Left ventricle myocardium (tissue), 1 donor: Measurements from ENCODE around the genes IL20RA and PERP.

- PRO-cap = no peak
Observed at GRCh38 chr6:136267935-136268786, 18.1 kb upstream of the MTFR2 start.

GRCh38 chr6:136324928-136325658 is 35.4 kb upstream of the BCLAF1 start:
- PRO-cap = unidirectional peak, minus-strand start at chr6:136325167

DNA sequence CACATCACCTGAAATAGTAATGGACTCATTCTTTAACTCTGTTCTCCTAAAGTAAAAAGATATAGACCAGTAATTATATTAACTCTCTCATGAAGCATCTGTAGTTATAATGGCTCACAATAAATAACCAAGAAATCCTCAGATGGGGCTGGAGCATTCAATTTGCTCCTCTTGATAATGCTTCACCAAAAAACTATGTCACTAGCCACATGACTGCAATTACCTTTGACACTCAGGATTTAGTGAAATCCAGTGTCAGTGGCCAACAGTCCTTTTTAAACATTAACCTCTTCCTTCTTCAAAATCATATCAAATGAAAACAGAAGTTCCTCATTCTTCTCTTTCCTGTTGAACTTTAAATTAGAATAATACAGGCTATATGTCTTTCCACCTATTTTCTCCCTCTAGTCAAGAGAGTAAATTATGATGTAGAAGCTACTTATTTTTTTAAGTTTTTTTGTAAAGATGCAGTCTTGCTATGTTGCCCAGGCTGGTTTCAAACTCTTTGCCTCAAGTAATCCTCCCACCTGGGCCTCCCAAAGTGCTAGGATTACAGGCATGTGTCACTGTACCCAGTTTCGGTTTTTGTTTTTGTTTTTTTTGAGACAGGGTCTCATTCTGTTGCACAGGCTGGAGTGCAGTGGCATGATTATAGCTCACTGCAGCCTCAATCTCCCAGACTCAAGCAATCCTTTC is 41.1 kb downstream of the MAP7 start:
- PRO-cap = no peak

- PRO-cap = no peak
Observed at GRCh38 chr6:136544450-136545177, 5.6 kb downstream of the MAP7 start.

DNA sequence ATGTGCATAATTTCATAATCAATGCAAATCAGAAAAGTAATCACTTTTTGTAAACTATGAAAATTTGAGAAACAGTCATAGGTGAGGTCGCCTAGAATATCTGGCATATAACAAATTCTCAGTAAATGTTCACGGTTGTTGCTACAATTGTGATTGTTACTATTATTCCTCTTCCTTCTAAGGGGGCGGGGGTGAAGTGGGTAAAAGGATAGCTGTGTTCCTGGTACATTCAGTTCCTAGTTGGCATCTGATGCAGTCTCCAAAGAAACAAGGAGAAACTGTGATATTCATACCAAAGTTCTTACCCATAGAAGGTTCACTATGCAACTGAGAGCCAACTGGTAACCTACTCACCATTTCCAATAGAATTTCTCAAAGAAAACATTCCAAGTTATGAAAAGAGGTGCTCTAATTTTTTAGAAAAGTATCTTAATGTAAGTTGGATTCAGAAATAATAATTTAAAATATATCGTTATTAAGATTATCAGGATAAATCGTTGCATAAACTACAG is 13.2 kb upstream of the MAP7 start:
- PRO-cap = no peak

GRCh38 chr6:136751551-136752156 is 40.6 kb downstream of the MAP3K5 start:
- PRO-cap = no peak

- PRO-cap = no peak
Observed at GRCh38 chr6:136761419-136762694, 30.4 kb downstream of the MAP3K5 start.

- PRO-cap = no peak
Observed at GRCh38 chr6:137041867-137042740, 2.7 kb downstream of the IL20RA start.

GRCh38 chr6:137044829-137045460 is at the start of gene IL20RA:
IL20RA (minus strand) TSS chr6:137044965.
- PRO-cap = unidirectional peak, minus-strand start at chr6:137044965

GRCh38 chr6:137234062-137234460 is 14.9 kb upstream of the IFNGR1 start:
- PRO-cap = bidirectional peak, plus-strand start at chr6:137234181, minus-strand start at chr6:137233956

- PRO-cap = no peak
Observed at GRCh38 chr6:137414740-137414962, 79.5 kb downstream of the OLIG3 start.

- PRO-cap = no peak
Observed at GRCh38 chr6:137722680-137723018, 144.4 kb upstream of the TNFAIP3 start.

DNA sequence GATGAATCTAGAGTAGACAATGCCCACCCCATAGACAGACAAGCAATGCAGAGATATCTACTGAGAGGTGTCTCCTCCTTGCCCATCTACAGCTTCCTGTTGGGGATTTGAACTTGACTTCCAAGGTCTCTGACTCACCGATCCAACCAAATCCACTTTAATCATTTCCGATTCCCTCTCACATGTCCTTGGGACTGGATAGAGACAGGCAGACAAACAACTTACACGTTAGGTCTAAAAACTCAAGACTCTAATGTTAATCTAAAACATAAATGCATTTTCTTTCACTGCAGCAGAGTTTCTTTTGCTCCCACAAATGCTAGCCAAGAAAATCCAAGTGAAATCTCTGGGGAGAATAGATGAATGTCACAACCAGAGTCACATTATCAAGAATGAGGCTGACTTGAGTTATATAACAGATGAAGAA is 75.5 kb upstream of the TNFAIP3 start:
- PRO-cap = no peak

DNA sequence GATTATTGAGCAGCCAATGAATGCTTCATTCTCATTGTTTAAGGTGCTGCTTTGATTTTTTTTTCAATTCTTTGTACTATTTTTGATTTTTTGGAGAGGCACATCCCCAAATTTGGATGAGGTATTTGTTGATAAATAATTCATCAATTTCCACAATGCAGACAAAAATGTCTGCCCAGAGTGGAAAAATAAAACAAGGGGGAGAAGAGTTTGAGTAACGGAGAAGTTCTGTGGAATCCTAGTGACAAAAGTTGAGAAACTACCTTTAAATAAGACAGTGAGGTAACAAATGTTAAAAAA is 1.3 kb downstream of the TNFAIP3 start:
- PRO-cap = no peak

GRCh38 chr6:137868706-137869649 is 1.9 kb downstream of the TNFAIP3 start:
- PRO-cap = no peak

DNA sequence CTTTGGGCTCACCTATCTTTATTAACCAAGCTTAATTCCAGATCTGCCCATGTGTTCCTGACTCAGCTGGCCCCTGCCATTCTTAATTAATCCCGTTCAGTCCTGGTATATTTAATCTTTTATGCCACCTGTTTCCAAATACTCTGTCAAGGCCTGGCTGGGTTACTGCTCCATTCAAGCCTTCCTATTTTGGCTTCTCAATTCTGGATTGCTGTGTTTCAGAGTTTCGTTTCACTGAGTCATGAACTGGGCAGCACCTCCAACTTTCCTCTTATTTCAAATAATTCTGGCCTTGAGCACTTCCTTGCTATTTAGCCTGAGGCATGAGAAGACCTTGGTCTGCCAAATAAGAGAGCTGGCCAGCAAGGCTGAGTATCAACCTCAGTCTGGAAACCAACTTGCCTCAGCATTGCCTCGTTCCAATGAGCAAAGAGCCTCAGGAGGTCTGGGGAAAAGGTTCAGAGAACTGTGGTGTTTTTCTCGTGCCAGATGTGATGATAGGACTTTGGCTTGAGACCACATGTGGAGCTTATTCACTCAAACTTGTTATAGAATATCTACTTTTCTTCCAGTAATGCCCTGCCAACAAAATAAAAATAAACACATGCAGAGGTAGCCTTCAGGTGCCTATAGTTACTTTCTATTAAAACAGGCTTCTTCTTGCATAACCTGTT is 66.7 kb downstream of the TNFAIP3 start:
- PRO-cap = no peak

DNA sequence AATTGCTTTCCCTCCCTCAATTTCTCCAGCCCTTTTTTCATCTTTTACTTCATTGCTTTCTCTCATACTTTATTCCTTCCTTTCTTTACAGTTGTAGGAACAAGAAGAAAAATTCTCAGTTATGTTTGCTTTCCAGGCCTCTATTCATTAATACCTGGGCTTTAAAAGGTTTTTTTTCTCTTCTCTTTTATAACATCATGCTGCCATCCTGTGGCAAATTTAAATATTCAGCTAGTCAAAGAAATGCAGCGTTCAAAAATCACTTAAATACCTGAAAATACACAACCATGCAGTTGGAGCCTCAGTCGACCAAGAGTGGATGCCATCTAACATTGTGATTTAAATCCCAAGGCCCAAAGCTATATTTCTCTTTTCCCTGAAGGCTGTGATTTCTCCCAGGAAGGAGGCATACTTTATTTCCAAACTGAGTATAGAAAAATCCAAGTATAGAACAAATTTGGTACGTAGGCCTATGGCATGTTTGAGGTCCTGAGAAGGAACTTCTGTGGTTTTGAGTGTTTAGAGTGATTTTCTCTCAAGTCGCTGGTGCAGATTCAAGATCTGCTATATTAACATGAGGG is 108.7 kb downstream of the TNFAIP3 start:
- PRO-cap = no peak

- PRO-cap = no peak
Observed at GRCh38 chr6:138099810-138100421, 7.3 kb downstream of the PERP start.

DNA sequence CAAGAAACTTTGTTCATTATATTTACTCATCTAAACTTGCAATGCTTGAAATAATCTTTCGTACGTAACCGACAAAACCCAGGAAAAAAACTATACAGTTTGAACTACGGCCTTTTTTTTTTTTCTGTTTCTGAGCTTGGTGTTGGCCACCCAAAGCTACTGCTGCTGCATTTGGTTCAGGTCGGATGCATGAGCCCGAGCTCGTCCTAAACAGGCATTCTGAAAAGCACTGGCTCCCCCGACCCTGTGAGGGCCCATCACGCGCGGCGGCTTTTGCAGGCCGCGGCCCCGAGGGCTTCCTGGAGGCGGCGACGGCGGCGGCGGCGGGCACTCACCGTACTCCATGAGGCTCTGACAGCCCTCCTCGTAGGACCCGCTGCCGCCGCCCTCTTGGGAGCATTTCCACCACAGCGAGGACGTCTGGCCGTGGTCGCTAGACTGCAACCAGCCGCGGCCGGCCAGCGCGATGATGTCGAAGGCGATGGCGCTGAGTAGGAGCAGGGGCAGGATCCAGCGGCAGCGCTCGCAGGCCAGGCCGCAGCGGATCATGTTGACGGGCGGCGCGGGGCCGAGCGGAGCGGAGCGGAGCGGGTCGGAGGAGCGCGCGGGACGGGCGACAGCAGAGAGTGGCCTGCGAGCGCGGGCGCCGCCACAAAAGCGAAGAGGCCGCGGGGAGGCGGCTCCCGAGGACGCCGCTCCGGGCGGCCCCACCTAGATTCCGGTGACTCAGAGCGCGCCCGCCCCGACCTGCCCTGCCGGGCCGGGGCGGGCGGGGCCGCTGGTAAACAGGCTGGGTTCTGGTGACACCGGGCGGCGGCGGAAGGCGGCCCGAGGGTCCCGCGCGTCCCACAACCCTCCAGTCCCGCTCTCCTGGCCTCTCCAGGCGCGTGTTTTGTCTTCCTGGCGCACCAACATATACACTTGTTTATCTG is at the start of gene PERP:
Gene PERP, minus strand, starts transcription at position 628 of the 932 bp plus-strand sequence.
- PRO-cap = bidirectional peak, plus-strand start at position 800 of the sequence, minus-strand start at position 628 of the sequence

GRCh38 chr6:138227099-138227921 is 9.0 kb upstream of the PBOV1 start:
- PRO-cap = no peak